ENCODE measurements around a stretch of chr4.

GRCh38 chr4:165487209-165487796 lies 108.5 kb downstream of the CPE start:
- RRBS = no CpG with 5 or more reads among the region's 3 CpGs

DNA sequence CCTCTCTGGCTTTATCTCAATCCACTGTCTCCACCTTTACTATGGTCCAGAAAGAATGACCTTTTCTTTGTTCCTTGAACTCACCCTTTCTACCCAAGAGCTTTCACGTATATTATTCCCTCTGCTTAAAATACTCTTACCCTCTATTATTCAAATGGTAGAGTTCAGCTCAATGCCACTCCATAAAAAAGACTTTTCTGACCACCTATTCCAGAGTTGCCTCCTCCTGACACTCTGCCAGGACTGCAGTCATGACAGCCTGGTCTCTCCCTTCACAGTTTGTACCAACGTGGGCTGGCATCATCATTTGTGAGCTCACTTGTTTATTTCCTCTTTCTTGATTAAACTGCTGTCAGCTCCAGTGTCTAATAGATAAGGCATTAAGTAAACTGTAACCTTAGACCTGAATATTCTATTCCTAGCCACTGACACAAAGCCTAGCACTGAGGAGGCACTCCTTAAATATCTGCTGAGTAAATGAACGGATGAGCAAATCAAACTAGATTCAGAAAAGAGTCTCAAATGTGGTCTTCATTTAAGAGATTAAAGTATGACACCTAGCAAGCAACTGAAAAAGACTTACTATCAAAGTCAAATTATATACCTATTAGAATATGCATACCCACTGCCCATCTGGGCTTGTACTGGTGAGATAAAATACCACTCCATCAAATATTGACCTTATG lies 48.7 kb downstream of the DDX60 start:
- RRBS = no CpG with 5 or more reads among the region's 3 CpGs

DNA sequence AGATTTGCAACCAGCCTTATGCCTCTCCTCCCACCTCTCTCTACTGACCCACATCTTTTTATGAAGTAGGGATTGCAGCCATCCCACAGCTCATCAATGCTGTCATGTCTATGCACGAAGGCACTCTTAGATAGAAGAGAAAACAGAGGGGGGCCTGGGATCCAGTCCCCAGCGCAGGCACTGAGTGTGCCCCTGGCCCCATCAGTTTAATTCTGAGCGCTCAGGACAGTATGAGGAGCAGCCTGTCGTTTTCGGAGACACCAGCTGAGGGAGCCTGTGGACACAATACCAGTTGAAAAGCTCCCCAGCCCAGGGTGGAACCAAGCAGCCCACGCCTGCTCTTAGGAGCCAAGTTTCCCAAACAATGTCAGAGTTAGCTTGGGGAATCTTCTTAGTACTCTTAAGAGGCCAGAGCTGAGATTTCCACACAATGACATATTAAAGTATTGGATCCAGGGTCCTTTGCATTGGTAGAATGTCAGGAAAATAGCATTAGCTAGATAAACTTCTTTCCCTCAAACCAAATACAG lies 88.7 kb downstream of the PALLD start:
- RRBS = no CpG with 5 or more reads among the region's 6 CpGs

DNA sequence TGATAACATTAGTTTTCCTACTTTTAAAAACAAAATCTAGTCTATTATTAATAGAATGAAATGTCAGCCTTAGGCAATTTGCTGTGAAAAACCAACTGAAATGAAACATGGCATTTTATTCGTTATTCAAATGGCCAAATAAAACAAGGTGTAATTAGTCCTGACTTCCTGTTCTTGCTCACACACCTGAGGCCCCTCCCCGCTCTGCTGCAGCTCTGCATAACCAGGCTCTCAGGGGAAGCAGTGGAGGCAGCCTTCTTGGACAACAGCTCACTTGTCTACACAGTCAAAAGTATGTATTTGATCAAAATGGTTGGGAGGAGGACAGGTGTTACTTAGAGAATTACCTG lies 157.6 kb downstream of the PALLD start:
- RRBS = no CpG with 5 or more reads among the region's 2 CpGs

DNA sequence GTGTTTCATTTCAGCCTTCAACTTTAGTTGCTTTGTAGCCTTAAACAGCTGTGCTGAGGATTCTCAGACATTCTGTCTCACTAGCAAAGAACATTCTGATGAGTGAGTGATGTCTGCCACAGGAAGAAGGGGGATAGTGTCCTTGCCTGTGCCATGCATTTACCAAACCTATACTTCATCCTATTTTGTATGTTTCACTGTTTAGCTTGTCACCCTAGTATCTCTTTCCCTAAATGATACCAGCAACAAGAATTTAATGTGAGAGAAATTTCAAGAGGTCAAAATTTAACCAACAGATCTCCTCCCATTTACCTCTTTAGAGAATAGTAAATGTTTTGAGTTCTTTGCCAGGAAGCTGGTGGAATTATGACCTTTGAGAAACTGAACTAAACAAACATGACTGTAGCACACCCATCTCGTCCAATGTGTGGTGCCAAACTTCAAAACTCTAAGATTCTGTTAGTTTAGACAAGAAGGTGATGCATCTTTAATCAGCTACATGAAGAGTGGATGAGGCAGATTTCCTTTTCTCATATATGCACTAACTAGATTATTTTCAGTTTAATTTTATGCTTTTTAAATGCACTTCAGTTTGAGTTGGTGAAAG lies 165.7 kb downstream of the PALLD start:
- RRBS = no CpG with 5 or more reads among the region's 1 CpG

DNA sequence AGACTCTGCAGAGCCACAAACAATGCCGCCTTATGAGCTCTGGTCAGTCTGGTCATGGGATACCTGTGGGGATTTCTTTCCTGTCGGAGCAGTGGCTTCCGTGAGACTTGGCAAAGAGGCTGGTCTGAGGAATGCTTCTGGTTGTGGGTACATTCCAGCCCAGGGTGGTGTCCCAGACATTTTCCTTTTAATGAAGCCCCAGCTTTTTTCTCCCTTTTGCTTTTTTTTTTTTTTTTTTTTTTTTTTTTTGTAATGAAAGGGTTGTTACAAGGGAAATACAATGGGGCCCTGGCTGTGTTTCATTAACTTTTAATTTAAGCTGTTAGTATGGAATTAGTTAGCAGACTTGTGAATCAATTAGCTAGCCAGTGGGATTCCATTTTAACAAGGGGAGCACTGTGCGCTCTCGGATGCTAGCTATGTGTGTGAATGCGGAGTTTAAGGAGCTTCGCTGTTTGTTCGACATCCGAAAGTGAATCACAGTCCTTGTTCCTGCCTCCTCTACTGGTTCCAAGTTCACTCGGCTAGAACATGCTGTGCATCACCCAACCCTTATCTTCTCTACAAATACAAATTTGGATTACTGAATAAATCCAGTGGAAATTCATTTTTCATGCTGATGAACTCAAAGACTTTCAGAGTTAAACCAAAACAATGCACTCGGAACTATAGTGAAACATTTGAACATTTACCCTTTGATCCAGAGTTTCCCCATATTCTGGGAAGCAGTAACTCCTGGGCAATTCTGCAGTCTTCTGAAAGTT lies 225.0 kb downstream of the CBR4 start:
- RRBS = no CpG with 5 or more reads among the region's 11 CpGs

DNA sequence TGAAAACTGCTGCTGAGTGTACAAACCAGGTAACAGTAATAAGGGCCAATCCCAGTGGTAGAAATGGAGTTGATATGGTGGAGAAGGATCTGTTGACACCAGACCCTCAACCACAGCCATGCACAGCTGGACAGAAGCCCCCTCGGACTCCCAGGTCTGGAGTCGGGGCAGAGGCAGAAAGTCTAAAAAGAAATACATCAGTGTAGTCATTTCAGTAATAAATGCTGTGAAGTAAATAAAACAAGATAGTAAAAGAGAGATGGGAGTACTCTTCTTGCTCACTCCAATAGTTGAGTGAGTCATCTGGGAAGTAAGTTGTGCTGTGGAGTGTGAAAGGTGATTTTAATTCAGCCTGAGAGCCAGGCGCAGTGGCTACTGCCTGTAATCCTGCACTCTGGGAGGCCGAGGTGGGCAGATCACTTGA lies 149.9 kb downstream of the CBR4 start:
- RRBS = no CpG with 5 or more reads among the region's 4 CpGs

DNA sequence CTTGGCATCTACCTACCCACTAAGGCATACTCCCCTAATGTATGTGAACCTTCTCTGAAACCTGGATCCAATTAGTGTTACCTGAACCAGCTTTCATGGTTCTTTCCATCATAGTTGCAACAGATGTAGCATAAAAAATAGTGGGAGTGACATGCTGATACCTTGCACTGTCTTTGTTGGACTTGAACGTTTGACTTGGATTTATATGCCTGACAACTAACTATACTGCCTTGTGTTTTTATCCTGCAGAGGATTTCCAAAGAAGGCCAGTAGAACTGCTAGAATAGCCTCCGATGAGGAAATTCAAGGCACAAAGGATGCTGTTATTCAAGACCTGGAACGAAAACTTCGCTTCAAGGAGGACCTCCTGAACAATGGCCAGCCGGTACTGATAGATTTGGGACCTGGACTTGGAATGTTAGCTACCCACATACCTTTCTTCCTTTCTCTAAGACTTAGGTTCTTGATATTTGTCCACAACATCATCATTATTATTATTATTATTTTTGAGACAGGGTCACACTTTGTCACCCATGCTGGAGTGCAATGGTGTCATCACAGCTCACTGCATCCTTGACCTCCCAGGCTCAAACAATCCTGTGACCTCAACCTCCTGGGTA lies 119.3 kb downstream of the CBR4 start:
- RRBS = no CpG with 5 or more reads among the region's 5 CpGs

DNA sequence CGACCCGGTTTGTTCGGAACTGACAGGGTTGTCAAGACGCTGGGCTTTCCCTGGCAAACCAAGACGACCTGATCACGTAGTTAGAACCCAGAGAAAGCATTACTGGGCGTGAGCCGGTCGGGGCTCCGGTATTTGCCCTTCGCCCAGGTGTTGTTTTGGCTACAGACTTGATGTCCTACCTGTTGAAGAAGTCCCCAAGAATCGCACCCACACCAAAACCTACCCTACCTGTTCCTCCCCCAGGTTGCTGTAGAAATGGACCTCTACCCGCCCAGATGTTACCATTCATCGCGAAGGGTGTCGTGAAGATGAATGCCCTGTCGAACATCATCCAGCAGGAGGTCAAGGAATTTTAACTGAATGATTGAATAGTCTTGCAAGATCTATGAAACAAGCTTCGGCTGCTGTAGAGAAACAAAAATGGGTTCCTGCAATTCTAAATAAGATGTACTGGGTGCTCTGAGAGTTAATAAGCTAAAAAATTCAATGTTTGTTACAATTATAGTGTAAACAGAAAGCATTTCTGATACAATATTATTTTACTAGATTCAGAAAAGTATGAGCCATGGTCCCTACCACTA lies 576 bp upstream of the CBR4 start:
- RRBS = 0% methylated on average over 3 of the region's 18 CpGs

- RRBS = no CpG with 5 or more reads among the region's 4 CpGs
Observed at GRCh38 chr4:169225338-169226008, 45.3 kb downstream of the SH3RF1 start.

GRCh38 chr4:169348535-169348844 lies 77.7 kb upstream of the SH3RF1 start:
- RRBS = no CpG with 5 or more reads among the region's 2 CpGs

DNA sequence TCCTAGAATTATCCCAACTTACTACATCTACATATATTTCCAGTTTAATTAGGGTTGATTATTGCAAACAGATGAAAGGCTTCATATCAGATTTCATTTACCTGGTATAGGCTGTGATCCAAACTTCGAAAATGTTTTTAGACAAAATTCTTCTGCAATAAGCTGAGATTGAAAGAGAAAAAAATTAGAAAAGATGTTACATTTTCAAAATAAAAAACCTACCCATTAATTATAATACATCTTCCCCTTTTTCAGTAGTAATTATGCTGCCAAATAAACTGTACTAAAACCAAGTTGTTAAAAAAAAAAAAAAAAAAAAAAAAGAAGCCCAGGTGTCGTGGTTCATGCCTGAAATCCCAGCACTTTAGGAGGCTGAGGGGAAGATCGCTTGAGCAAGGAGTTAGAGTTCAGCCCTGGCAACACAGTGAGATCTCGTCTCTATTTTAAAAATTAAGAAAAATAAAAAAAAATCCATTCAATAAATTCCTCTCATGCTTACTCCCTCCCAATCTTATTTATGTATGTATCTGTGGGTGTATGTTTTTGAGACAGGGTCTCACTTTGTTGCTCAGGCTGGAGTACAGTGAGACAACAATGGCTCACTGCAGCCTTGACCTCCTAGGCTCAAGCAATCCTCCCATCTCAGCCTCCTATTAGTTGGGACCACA lies 31.5 kb downstream of the NEK1 start:
- RRBS = no CpG with 5 or more reads among the region's 4 CpGs

- RRBS = no CpG with 5 or more reads among the region's 4 CpGs
Observed at GRCh38 chr4:169622619-169622882, 2.2 kb downstream of the CLCN3 start.

DNA sequence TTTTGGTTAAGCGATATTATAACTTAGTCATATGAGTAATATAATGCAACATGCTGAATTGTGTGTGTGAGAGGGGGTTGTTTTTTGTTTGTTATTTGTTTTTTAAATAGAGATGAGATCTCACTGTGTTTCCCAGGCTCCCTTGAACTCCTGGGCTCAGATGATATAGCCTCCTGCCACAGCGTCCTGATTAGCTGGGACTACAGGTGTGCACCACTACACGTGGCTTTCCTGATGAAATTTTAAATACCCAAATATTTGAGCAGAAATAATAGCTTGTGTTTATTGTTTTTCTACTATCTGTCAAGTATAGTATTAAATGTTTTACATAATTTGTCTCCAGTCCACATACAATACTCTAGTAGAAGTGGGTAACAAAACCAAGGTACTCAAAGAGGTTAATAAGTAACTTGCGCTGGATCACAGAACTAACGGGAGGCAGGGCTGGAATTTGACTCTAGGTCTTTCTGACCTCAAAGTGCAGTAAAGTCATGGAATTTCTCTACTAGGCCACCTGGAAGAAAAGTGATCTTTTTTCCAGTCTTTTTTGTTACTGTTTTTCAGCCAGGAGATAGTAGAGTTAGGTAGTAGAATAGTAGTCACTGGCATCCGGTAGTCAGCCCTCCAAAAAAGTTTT lies 47.8 kb downstream of the CLCN3 start:
- RRBS = no CpG with 5 or more reads among the region's 6 CpGs

- RRBS = no CpG with 5 or more reads among the region's 5 CpGs
Observed at GRCh38 chr4:171020858-171021091, 792.4 kb upstream of the GALNTL6 start.

DNA sequence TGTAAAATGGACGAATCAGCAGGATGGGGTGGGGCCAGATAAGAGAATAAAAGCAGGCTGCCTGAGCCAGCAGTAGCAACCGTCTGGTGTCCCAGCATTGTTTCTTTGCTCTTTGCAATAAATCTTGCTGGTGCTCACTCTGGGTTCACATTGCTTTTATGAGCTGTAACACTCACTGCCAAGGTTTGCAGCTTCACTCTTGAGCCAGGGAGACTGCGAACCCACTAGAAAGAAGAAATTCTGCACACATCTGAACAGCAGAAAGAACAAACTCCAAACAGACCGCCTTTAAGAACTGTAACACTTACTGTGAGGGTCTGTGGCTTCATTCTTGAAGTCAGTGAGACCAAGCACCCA lies 769.2 kb upstream of the GALNTL6 start:
- RRBS = no CpG with 5 or more reads among the region's 4 CpGs

GRCh38 chr4:172705400-172705599 lies 463.3 kb upstream of the GALNT7 start:
- RRBS = no CpG with 5 or more reads among the region's 1 CpG

GRCh38 chr4:172995114-172996054 lies 173.2 kb upstream of the GALNT7 start:
- RRBS = no CpG with 5 or more reads among the region's 6 CpGs

GRCh38 chr4:173264756-173265190 lies 69.4 kb downstream of the HMGB2 start:
- RRBS = no CpG with 5 or more reads among the region's 5 CpGs

- RRBS = 2% methylated on average over 13 of the region's 73 CpGs
Observed at GRCh38 chr4:173333262-173334128, 663 bp downstream of the HMGB2 start.

Measured in GM19239 (cell line).